Cytotoxic T cell (primary cell): ENCODE measurements around the gene CLIP2.

DNA sequence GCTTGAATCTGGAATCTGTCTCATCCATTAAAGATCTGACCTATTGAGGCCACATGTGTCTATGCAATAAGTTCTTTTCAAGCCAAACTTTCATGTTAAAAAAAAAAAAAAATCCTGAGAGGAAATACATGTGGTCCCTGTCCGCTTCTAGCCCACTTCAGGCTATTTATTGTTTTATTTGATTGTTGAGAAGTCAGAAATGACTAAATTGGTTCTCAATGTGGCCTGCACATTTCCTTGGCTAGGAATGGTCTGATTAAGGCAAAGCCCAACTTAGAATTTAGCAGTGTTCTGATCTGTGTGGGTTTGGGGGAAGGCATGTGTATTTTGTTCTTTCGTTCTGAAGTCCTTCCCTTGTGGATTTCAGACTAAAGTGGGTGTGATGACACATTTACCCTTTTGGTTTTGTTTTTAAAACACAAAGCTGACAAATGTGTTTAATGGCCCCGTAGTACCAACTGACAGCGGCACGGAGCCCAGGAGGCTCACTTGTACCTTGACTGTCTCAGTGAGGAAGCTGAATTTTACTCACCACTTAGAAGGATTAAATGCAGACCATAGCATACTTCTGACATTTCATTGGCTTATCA, 452.3 kb upstream of the GALNT17 start:
- PRO-cap, 2 experiments, result peak in 1 of 2 experiments; most common plus-strand start position 449 of the sequence (in 1)

GRCh38 chr7:70762629-70763584, 369.0 kb upstream of the GALNT17 start:
- PRO-cap, 2 experiments, result no peak in any of the 2 experiments

DNA sequence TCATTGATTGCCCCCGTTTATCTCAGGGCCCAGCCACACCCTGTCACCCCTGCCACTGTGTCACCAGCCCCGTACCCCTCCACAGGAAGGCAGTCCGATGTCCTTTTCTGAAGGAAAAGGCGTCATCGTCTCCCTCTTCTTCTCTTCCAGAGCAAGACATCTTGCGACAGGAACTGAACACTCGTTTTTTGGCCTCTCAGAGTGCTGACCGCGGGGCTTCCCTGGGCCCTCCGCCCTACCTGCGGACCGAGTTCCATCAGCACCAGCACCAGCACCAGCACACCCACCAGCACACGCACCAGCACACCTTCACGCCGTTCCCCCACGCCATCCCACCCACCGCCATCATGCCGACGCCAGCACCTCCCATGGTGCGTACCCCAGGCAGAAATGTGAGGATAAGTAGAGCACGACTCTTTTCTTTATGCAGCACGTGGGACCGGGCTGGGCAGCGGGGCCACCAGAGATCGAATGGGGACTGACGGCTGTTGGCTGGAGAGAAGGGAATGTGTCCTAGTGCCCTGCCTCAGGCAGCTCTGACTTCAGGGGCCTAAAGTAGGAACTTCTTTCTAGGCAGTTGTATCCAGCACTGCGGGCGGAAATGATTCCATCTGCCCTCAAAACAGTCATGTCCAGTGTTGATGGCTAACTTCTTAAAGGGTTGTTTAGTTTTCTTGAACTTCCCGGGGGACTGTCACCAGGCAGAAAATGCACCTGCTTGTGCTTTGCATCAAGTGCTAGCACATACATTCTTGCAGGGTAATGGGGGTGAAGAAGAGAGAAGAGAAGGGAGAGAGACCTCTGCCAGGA, 365.8 kb upstream of the GALNT17 start:
- PRO-cap, 2 experiments, result no peak in any of the 2 experiments

DNA sequence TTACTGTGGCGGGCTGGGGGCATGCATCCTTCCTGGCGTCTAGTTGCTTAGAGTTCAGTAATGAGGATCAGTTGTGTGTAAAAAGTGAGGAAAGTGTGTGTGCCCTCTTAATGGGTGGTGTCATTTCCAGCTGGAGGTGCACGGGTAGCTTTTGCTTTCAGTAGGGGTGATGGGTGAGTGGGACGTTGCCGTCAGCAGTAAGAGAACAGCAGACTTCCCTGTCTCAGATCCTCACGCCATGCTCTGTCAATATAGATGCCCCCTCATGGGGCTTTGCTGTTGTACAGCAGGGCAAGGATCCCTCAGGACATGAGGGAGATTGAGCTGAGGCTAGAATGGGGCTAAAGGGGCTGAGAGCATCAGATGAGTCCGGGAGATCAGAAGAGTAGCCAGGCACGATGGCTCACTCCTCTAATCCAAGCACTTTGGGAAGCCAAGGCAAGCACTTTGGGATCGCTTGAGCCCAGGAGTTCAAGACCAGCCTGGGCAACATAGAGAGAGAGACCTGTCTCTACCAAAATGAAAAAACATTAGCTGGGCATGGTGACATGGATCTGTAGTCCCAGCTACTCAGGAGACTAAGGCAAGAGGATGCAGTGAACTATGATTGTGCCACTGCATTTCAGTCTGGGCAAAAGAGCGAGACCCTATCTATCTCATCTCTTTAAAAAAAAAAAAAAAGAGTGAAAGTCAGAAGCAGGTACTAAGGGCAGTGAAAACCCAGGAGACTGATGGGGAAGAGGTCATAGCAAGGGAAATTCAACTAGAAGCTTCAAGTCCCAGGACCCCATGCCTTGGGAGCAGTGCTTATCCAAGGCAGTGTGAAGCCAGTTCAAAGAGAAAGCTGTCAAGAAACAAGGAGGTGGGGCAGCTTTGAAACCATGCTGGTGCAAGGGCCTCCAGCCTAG, 352.3 kb upstream of the GALNT17 start:
- PRO-cap, 2 experiments, result no peak in any of the 2 experiments

- PRO-cap, 2 experiments, result peak in 2 of 2 experiments; most common minus-strand start chr7:70788402 (in 2)
Observed at GRCh38 chr7:70788108-70788536, 343.8 kb upstream of the GALNT17 start.

- PRO-cap, 2 experiments, result no peak in any of the 2 experiments
Observed at GRCh38 chr7:71343918-71344638, 212.1 kb downstream of the GALNT17 start.

GRCh38 chr7:71456933-71457541, 325.1 kb downstream of the GALNT17 start:
- PRO-cap, 2 experiments, result no peak in any of the 2 experiments

DNA sequence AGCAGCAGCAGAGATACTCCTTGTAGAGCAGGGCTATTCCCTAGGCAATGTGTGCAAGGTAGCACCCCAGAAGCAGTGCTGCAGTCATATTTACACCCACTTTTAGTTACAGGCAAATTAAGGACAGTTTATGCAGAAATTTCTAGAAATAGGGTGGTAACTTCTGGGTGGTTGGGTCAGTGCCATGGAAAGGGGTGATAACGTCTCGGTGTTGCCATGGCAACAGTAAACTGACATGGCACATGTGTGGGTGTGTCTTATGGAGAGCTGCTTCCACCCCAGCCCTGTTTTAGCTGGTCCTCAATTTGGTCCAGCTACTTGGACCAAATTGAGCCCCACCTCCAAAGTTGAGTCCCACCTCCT, 80.0 kb downstream of the CALN1 start:
- PRO-cap, 2 experiments, result no peak in any of the 2 experiments

DNA sequence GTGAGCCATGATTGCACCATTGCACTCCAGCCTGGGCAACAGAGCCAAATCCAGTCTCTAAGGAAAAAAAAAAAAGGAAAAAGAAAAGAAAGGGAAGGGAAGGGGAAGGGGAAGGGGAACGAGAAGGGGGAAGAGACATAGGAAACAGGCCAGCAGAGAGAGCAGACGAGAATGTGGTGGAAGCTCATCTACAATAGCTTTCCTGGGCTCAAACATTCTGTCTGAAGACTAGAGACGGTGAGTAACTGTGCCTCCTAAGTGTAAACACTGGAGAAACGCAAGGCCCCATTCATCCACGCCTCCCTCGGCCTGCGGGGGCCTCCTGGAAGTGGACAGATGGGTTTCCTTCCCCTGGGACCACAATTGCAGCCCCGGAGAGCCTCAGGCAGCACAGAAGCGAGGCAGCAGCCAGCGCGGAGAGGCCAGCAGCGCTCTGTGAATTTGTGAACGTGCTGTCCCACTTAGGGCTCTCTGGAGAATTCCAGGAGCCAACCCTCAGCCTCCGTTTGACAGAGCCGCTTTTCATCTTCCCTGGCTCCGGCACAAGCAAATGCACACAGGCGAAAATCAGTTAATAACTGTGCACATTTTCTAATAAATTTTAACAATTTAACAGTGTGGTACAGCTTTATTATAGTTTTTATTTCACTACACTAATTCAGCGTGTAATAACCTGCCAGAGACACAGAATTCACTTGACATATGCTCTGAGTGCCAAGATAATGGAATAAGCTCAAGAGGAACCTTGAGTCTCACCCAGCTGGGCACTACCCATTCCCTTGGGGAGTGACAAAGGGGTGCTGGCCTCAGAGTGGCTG, 23.2 kb upstream of the CALN1 start:
- PRO-cap, 2 experiments, result no peak in any of the 2 experiments

DNA sequence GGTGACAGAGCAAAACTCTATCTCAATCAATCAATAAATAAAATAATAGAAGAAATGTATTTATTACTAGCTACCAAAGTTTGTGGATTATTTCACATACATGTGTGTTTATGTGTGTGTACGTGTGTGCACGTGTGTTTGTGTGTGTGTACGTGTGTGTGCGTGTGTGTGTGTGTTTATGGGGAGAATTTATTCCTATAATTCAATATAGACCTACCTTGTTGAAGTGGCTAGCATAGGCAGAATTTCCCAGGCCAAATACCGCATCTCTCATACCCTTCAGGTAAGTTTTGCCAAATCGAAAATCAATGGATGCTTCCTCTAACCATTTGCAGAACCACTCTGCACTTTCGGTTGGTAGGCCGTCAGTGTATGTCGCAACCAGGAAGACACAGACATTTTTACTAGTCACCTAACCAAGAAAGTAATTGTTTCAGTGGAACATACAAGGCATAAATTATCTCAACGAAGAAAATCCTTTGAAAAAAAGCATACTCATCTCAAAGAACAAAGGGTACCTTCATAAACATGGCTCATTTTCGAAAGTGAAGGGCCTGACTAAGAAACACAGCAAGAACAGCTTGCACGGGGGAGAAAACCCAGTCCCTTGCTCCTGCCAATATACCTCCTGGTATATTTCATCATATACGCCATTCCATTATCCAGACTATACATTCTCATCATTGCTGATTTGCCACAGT, 17.6 kb downstream of the TYW1B start:
- PRO-cap, 2 experiments, result no peak in any of the 2 experiments

DNA sequence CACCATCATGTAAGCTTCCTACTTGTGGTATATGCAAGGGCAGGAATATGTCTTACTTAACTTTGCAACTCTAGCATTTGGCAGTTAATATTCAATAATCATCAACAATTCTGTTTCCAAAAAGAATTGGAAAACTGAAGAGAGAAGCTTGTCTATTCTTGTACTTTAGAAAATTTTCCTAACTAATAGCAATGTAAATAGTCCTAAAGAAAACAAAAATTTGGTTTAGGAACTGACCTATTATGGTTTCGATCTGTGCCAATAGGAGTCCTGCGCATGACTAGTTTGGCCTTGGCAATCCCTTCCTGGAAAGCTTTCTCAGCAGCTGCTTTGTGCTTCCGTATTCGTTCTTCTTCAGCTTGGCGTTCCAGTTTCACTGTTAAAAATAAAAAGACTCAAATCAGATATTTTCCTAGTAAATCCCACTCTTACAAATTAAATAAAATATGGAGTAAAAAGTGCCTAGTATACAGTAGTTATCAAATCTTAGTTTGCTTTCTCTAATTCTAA, 36.6 kb downstream of the FZD9 start:
- PRO-cap, 2 experiments, result no peak in any of the 2 experiments

GRCh38 chr7:73498449-73498876, 23.6 kb downstream of the BAZ1B start:
- PRO-cap, 2 experiments, result no peak in any of the 2 experiments

DNA sequence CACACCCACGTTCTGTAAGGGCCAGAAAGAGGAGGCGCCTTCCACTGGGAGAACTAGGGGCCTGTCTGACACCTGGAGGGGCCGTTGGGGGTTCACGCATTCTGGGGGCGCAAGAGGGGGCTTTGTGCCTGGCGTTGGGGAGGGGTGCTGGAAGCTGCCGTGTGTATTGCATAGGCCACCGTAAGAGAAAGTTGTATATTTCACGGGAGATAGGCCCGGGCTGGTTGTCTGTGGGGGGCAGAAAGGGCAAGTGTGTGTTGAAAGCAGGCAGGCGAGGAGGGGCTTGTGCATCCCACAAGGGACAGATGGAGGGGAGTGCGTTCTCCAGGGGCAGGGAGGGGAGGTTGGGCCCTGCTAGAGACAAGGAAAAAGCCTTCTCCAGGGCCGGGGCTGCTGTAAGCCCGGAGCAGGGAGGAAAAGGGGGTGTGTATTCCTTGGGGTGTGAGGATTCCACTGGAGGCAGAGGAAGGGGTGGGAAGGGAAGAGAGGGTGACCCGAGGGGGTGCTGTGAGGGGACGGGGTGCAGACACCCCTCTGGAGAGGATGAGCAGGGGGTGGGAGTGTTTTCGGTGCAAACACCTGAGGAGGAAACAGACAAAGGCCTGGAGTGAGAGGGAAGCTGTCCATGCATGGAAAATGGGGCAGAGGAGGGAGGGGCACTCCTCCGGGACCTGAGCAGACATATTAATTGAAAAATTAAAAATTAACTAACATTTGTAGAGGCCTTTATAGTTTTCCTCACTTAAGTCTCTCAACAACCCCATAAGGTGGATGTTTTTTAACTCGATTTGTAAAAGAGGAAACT, 977 bp downstream of the VPS37D start:
- PRO-cap, 2 experiments, result no peak in any of the 2 experiments

GRCh38 chr7:73768302-73769493, 1.4 kb downstream of the CLDN3 start:
- PRO-cap, 2 experiments, result no peak in any of the 2 experiments

DNA sequence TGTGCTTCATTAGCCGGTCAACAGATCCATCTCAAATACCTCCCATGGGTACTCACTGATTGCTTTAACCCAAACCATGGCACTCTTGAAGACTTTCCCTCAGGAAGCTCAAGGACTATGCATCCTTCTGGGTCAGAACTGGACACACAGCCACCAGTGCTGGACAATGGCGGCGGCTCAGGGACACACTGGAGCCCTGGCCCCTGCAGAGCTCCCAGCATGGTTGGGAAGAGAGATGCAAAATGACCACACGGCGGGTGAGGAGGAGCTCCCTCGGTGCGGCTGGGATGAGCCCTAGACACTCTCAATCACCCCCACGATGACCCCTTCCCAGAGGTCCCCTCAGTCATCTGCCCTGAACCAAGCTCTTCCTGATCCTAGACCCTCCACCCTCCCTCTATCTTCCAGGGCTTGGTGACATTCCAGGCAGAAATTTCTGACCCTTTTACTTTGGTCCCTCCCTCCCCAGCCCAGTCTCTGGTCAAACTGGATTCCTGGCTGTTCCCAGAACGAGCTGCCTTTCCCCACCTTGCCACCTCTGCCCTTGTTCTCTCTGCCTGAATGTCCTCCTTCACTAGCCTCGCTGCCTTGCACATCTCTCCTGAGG, 1.5 kb upstream of the CLDN4 start:
- PRO-cap, 2 experiments, result no peak in any of the 2 experiments

DNA sequence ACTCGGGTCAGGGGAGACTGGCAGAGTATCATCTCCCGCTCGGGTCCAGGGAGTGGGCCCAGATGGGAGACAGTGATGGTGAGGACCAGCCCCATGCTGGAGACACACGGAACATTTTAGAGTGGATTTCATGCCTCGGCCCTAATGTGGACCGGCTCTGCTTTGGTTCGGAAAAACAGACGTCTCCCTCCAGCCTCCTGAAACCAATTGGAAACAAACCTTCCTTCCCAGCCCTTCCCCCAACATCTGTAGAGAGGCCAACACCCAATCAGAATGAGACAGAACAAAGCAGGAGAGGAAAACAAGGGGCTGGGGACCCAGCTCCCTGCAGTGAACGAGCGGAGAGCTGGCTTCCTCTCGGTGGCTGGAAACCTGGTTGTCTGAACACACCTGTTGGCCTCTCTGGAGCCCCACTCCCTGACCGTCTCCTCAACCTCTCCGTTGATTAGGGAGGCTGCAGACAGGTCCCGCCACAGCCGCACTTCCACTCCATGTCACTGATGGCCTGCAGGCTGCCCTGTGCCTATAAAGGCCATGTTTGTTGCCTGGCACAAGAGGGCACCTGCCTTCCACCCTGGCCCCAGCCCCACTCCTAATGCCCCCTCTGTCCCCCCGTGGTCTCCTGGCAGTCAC, 58.3 kb downstream of the TMEM270 start:
- PRO-cap, 2 experiments, result no peak in any of the 2 experiments

DNA sequence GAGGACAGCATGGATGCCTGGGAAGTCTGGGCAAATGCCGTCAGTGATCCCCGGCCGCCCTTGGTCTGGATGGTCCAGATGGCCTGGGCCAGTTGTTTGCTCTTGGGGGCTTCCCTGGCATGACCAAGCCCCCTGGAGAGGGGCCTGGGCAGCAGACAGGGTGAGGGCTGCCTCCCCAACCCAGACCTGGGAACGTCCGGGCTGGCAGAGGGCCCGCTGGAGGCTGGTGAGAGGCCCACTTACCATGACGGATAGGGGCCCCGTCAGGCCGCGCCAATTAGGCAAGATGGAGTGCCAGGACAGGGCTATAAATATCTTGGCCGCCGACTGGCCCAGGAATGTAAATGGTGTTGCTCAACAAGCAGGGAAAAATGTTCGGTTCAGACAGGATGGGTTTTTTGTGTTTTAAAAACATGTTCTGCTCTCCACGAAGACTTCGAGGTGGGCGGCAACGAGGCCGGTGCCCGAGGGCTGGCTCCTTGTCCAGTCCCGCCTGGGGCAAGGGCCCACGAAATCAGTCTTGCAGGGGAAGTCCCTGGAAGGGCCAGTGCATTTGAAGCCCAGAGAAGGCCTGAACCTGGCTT, 35.9 kb upstream of the ELN start:
- PRO-cap, 2 experiments, result no peak in any of the 2 experiments

GRCh38 chr7:74009519-74010245, 18.3 kb upstream of the ELN start:
- PRO-cap, 2 experiments, result no peak in any of the 2 experiments

DNA sequence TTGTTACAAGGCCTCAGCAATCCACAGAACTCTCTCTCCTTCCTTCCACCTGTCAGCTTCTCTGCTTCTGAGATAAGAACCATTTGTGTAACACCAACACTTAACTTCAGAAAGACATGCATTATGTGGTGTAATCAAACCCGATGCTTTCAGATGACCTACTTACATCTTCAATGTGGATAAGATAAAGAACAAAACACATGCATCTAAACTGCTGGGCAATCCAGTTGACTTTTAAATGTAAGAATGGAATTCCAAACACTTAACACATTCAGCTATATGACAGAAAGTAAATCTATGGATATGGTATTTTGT, 13.1 kb upstream of the LAT2 start:
- PRO-cap, 2 experiments, result no peak in any of the 2 experiments

DNA sequence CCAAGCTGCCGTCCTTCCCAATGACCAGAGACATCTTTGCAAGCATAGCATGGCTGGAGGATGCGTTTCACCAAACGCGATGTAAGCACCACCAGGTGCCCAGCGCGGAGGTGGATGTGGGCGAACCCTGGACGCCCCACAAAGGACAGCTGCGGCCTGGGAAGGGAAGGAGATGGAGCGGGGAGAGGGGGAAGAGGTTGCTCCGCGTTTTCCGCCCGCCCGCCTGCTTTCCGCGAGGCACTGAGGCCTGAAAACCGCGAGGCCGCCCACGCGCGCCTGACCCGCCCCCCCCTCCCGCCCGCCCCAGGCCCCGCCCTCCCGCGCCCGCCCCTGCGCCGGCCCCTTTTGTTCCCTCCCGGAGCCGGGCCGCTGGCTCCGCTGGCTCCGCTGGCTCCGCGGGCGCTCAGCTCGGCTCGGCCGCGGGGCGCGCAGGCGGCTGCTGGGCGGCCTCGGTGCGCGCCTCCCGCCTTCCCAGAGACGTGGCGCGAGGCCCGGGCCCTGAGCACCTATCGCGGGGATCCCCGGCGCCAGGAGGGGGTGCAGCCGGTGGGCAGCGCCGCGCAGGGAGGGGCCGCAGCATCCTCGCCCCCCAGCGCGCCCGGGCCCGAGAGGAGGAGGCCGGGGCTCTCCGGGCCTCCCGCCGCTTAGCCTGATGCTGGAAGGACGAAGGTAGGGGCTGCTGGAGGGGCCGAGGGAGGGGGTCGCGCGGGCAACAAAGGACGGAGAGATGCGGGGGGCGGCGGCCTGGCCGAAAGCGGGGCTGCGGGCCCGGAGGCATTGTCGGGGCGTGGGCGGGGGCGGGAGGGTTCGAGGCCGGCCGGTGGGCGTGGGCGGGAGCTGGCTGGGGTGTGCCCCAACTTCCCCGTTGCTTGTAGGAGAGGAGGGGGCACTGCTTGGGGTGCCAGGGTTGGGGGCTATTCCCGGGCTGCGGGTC, at the start of gene CLIP2:
Gene CLIP2 (plus strand): TSS at position 342 of the 934 bp plus-strand sequence.
- PRO-cap, 2 experiments, result no peak in any of the 2 experiments